Tibial artery (tissue), 1 donor: ENCODE data around the gene RAB20.

GRCh38 chr13:110309811-110310492 is 2.9 kb downstream of the COL4A2 start:
- PRO-cap, result bidirectional peak, plus-strand start at chr13:110310096, minus-strand start at chr13:110309985; bidirectional peak, plus-strand start at chr13:110310392, minus-strand start at chr13:110310275

DNA sequence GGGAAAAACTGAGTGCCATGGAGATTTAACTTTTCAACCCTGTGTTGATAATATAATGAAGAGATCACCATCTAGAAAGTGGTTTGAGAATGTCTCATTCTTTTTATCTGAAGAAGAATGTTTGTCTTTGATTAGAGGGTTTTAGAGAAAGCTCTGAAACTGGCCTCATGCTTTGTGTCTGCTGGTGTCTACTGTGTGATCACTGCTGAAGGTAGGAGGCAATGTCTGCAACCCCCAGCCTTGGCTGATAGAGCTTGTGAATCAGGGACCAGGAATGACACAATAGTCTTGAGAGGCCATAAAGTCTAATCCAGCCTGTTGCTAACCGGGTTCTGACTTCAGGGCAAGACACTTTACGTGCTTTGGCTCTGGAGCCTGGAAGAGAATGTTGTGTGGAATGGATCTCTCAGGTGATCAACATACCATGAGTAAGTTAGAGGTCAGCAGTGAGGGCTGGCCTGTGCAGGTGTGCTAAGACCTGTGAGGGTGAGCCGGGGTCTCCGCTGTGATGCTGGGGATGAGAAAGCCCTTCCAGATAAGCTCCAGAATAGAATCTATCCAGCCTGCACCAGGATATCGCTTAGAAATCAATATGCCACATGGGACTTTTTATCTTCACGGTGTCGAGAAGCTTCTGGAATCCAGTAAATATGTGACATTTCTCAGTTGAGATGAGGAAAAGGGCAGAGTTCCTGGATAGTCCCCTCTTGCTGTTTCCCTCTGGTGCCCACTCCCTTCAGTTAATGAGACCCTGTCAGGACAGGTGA is 5.6 kb downstream of the COL4A2 start:
- PRO-cap, result bidirectional peak, plus-strand start at position 328 of the sequence, minus-strand start at position 197 of the sequence

- PRO-cap, result no peak
Observed at GRCh38 chr13:110329551-110330519, 22.8 kb downstream of the COL4A2 start.

DNA sequence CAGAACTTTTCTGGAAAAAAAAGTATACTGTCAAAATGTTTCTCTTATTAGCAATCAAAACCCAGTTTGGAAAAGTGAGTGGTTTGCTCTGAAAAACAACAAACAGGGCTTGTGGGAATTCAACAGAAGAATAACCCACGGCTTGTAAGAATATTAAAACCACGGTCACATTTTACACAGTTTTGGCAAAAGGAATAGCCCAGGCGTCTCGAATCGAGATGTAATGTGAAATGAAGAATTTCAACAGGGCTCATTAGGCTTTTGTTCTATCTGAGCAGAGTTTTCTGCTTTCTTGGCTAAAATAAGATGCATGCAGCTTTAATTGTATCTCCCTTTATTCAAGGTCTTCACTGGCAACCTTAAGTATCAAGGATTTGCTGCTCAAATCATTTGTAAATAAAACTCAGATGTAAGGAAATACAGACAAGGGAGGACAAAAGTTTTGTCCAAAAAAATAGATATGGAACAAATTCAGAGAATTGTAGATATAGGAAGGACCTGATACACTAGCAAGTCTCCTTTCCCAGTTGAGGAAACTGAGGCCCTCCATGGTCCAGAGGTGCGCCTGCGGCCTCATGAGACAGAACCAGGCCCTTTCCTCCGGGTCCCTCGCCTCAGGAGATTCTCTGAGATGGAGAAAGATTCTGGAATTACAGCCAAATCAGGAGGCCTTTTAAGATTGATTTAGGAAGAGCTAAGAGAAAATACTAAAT is 71.0 kb downstream of the COL4A2 start:
- PRO-cap, result no peak

- PRO-cap, result no peak
Observed at GRCh38 chr13:110392168-110392821, 85.2 kb downstream of the COL4A2 start.

GRCh38 chr13:110408264-110408789 is 101.2 kb downstream of the COL4A2 start:
- PRO-cap, result no peak

- PRO-cap, result bidirectional peak, plus-strand start at chr13:110416621, minus-strand start at chr13:110416329
Observed at GRCh38 chr13:110415740-110416418, 108.8 kb downstream of the COL4A2 start.

GRCh38 chr13:110503228-110504099 is 58.1 kb downstream of the RAB20 start:
- PRO-cap, result no peak

DNA sequence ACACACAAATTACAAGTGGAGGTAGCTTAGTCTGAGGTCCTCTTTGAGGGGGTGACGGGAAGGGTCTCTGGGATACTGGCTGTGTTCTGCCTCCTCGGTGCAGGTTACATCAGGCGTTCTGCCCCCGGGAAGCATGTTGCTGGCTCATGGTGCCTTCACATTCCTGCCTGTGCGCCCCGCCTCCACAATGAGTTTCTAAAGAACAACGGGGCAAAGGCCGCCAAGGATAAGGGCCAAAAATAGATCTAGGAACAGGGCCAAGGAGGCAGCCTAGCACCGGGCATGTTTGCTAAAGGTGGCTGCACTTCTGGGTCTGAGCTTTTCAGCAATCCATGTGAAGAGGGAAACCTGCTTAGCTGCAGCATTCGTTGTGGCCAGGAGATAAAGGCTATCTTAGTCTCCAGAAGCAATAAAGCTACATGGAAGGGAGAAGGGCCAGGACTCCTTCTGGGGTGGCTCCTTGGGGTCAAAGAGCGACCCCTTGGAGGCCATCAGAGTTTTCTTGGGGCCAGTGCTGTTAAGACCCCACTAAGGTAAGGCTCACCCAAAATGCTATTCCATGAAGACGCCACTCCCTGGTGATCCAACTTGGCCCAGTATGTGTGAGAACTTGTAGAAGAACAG is 54.3 kb downstream of the RAB20 start:
- PRO-cap, result no peak

- PRO-cap, result no peak
Observed at GRCh38 chr13:110519221-110519420, 42.4 kb downstream of the RAB20 start.

DNA sequence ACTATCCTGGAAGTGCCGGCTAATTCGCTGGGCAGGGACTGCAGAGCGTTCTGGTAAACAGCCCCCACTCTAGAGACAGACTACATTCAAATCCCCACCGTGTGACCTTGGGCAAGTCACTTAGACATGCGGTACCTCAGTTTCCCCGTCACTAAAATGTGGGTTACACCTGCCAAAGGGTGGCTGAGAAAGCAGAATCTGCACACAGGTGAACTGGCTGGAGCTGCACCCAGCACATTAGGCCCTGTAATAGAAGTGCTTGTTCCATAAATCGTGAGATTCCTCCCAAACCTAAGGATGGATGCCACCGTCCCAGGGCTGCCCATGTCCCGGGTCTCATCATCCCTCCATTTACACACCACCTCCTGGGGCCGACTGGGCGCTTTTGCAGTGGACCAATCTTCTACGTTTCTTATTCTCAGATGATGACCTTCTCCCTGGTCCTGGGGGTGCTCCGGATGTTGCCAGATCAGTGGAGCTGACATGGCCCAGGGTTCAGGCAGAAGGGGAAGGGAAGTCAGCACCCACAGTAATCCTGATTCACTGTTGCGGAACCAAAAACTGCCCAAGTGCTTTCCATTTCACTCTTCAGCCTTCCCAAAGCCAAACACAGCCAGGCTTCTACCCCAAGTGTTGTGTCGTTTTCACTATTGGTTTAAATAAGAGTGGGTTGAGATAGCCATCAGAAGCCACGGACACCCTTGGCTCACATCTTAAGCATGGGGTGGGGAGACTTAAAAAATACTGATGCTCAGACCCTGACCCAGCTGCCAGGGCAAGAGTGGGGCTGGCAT is 29.9 kb downstream of the RAB20 start:
- PRO-cap, result no peak

- PRO-cap, result no peak
Observed at GRCh38 chr13:110546897-110547507, 14.5 kb downstream of the RAB20 start.

DNA sequence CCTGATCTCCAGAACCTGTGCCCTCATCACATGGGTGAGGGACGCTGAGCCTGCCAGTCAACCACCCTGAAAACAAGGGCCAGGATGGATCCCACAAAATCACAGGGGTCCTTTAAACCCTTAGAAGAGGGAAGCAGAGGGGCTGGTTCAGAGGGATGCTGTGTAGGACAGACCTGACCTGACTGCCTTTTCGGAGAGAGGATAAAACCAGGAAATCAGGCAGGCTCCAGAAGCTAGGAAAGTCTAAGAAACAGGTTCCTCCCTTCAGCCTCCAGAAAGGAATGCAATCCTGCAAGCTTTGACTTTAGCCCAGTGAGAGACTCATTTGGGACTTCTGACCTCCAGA is 5.4 kb downstream of the RAB20 start:
- PRO-cap, result no peak

- PRO-cap, result bidirectional peak, plus-strand start at chr13:110561234, minus-strand start at chr13:110561148; bidirectional peak, plus-strand start at chr13:110561882, minus-strand start at chr13:110561674
Observed at GRCh38 chr13:110560961-110561994, at the start of gene RAB20. Gene RAB20 (minus strand): TSS chr13:110561722.

DNA sequence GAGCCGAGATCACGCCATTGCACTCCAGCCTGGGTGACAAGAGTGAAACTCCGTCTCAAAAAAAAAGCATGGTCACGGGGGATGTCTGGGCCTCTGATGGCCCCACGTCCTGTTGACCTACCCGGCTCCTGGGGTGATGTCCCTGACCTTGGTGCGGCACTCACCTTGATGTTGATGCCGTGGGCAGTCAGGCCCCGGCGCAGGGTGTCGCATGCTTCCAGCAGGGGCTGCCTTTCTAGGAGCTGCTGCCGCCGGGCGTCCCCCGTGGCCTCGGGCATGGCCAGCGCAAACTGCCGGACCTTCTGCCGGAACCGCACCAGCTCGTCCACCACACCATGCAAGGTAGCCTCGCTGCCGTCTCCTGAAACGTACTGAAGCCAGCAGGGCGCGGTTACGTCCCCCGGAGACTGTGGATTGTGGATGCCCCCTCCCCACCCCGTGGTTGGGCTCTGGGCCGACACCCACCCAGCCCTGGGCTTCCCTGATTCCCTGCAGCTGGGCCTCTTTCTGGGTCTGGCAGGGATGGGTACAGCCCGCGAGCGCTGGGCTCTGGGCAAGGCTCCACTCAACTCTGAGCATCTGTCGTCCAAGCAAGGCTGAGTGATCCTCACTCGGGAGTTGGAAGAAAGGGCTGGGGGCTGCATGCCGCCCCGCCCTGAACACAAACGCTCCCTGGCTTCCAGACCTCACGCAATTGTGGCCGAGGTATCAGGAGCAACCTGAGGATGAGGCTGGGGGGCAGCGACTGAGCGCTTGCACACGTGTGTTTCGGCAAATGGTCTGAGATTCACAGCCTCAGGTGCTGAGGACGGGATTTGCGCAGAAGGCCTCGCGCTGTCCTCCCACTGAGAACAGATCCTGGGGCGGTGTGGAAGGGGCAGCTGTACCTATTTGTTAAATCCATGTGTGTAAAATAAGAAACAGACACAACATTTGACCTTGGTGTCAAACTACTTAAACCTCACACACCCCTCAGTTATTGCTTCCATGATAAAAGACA is 27.1 kb downstream of the NAXD start:
- PRO-cap, result no peak

DNA sequence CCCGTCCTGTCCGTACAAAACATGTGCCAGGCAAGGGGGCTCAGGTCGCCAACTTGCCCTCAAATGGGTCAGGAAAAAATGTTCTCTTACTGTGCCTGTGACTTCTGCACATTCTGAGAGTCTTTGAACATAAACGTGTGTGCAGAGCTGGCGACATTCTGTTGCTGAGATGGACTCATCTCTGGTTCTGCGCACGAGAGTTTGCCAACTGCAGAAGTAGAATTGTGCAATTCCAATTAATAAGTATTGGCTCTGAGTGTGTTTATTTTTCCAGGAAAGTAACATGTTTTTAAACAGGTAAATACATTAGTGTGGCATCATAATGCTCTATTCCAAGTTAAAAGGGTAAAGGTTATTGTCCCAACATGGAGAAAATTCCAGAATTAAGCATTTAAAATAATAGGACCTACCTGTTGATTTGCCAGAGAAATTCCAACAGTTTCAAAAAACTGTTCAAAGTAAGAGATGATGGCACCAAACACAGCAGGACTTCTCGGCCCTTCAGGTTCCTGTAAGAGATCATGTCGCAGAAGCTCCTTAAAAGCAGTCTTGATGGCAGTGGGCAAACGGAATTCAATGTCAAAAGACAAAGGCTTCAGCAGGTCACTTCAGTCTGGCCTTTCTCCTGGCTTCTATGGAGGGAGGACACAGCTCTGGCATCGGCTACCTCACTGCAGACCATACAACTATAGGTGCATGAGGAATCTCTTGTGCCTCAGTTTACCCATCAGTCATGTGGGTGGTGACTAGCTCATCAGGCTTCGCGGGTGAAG is 28.8 kb downstream of the NAXD start:
- PRO-cap, result no peak

- PRO-cap, result no peak
Observed at GRCh38 chr13:111083169-111083747, 31.9 kb upstream of the ARHGEF7 start.

DNA sequence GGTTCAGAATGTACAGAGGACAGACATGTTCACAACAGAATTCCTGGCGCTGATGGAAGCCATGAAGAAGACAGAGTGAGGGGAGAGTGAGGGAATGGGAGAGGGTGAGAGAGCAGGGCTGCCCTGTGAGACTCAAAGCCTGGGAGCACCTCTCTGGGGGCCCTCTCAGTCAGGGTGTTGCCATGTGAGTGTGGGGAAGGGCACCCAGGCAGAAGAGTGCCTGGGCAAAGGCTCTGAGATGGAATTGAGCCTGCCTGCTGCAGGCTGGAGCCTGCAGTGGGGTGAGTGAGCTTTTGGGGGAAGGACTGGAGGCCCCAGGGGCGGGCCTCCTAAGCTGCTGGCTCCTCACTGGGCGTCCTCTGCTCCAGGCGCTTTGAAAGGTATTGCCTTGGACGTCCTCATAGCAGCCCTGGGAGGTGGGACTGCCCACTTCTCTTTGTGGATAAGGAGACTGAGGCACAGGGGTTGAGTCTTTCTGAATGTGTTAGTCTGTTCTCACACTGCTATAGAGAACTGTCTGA is 60.2 kb downstream of the ARHGEF7 start:
- PRO-cap, result no peak

GRCh38 chr13:111210346-111211075 is 95.4 kb downstream of the ARHGEF7 start:
- PRO-cap, result no peak

DNA sequence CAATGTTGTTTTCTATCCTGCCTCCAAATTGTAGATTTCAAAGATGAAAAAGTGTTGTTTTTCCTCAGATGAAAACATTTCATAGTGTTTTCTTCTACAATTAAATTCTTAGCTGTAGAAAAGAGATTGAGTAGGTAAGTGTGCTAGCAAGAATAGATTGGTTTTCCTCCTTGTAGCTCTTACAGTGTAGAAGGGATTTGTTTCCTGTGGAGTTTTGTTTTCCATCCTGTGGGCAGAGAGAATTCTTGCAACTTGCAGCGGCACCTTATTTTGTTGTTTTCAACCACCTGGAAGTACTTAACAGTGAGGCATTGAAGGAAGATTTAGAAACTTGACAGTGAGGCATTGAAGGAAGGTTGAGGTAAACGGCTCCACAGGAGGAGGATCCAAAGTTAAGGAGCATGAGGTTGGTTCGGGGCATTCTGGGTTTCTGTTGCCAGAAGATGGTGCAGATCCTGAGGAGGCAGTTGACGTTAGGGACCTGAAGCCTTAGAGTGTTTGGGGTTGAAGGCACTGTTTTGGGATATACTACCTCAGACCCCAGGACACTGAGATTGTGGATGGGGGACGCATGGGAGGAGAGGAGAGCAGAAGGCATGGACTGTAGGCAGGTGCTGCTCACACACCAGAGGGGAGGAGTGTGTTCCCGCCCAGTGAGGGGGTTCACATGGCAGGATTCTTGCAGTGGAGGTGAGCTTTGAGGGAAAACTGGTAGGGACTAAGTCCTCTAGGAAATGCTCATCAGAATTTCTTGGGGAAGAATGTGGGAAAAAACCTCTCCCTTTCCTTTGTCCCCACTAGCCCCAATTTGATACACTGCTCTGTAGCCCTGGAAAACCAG is 89.1 kb upstream of the TEX29 start:
- PRO-cap, result no peak